SP-49 (cell line): ENCODE measurements around the genes MRGPRX3, SAA1, TSG101 and MRGPRX1.

GRCh38 chr11:17497957-17498556 is 21.4 kb upstream of the ABCC8 start:
- PRO-cap: no peak

GRCh38 chr11:17719753-17720618 is 615 bp downstream of the MYOD1 start:
- PRO-cap: no peak

GRCh38 chr11:17939356-17940208 is 73.3 kb downstream of the SERGEF start:
- PRO-cap: no peak

GRCh38 chr11:18132376-18132812 is at the start of gene MRGPRX3:
Gene MRGPRX3, plus strand, starts transcription at chr11:18132571.
- PRO-cap: no peak

DNA sequence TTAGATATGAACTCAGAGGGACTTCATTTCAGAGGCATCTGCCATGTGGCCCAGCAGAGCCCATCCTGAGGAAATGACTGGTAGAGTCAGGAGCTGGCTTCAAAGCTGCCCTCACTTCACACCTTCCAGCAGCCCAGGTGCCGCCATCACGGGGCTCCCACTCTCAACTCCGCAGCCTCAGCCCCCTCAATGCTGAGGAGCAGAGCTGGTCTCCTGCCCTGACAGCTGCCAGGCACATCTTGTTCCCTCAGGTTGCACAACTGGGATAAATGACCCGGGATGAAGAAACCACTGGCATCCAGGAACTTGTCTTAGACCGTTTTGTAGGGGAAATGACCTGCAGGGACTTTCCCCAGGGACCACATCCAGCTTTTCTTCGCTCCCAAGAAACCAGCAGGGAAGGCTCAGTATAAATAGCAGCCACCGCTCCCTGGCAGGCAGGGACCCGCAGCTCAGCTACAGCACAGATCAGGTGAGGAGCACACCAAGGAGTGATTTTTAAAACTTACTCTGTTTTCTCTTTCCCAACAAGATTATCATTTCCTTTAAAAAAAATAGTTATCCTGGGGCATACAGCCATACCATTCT is at the start of gene SAA1:
SAA1 (plus strand) TSS at position 440 of the 588 bp plus-strand sequence.
- PRO-cap: no peak

DNA sequence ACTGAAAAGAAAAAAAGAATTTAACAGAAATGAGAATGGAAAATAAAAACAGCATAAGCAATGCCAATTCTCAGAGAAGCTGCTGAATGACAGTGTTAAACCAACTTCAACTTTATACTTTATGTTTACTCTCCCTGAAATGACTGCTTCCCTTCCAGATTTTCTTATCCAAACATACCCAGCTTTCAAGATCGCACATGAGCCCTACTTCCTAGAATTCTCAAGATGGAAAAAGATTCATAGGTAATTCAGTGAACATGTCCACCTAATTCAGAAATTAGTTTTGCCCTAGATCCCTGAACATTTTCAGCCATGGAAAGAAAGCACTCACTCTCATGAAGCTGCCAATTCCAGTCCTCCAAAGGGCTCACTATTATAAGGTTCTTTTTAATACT is 1.8 kb downstream of the HPS5 start:
- PRO-cap: no peak

DNA sequence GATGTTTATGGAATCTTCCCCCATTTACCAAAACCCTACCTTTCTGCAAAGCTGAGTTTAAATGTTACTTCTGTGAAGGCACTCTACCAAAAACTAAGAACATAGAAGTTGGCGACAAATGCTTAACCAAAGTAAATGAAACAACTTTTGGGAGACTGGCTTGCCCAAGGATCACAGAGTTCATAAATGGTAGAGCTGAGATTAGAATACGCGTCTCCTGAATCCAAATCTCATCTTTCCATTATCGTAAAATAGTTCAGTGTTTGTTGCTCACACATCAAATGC is 657 bp downstream of the HPS5 start:
- PRO-cap: no peak

DNA sequence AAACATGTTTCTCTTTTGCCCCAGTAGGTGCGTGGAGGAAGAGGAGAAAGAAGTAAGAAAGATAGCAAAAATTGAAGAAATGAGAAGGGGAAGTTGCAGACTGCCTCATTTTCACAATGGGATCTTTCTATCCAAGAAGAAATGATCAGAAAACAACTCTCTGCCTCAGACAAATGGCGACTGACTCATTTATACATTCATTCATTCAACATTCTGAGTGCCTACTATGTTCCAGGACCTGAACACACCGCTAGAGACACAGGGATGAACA is 379 bp downstream of the HPS5 start:
- PRO-cap: no peak

GRCh38 chr11:18394720-18395035 is 315 bp downstream of the LDHA start:
- PRO-cap: no peak

DNA sequence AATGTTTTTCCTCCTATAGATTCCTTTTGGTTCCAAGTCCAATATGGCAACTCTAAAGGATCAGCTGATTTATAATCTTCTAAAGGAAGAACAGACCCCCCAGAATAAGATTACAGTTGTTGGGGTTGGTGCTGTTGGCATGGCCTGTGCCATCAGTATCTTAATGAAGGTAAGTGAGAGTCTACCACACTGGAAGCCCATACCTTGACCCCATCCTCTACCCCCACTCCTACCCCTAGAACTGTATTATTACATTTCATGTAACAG is 2.4 kb downstream of the LDHA start:
- PRO-cap: no peak

GRCh38 chr11:18398871-18399323 is 4.5 kb downstream of the LDHA start:
- PRO-cap: no peak

GRCh38 chr11:18526431-18527424 is at the start of gene TSG101:
Gene TSG101, minus strand, starts transcription at chr11:18526942.
- PRO-cap: bidirectional peak, plus-strand start at chr11:18526991, minus-strand start at chr11:18526920

DNA sequence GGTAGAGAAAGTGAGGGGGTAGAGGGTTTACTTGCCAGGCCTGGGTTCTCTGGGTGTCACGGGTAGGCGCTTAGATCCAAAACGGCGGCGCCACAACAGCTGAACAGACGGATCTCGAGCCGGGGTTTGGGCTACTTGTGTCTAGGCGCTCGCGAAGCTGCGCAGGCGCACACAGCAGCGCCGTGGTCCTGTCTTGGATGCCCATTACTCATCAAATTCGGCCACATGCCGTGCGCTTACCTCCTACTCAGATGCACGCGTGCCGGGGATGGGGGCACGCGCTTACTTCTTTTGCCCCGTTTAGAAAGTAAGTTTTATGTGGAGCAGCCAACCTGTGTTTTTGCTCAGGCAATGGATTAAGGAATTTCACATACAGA is 501 bp upstream of the SPTY2D1 start:
- PRO-cap: no peak

DNA sequence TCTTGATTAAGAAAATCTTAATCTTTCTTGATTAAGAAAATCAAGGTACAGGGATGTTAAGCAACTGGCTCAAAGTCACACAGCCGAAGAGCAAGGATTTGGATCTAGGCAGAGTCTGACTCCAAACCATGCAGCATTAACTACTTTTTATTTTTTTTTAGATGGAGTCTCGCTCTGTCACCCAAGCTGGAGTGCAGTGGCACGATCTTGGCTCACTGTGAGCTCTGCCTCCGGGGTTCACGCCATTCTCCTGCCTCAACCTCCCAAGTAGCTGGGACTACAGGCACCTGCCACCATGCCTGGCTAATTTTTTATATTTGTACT is 20.5 kb upstream of the SPTY2D1 start:
- PRO-cap: no peak

- PRO-cap: no peak
Observed at GRCh38 chr11:18939204-18939582, at the start of gene MRGPRX1. Gene MRGPRX1, minus strand, starts transcription at chr11:18939414.

DNA sequence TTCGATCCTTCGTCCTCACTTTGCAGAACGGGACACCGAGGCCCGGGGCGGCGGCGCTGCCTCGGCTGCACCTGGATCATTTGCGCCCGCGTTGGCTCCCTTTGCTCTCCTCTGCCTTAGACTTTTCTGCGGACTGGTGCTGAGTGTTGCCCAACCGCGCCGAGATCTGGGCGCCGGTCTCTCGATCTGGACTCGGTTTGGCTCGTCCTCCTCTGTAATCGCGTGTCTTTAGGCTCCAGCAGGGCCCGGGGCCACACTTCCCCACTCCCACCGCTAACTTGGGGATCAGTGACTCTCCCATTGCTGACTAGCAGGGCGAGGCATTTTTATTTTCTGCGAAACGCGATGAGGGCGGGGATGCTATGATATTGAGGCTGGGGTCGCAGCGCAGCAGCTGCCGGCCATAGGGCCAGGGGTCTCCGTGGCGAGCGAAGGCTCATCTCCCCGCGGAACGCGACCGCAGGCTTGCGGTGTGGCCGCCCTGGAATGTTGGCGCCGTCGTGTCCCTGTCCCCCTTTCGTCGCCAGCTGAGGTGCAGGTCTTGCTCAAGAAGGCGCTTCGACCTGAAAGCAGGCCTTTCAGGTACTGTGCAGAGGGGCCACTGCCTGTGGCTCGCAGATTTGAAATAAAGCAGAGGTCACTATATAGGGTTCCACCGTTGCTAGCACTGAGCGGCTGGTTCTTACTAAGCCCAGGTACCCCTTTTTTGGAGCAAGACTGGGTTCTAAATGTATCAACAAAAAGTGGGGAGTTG is 1.8 kb upstream of the E2F8 start:
- PRO-cap: no peak

- PRO-cap: no peak
Observed at GRCh38 chr11:19440874-19441498, 200.2 kb upstream of the E2F8 start.

- PRO-cap: no peak
Observed at GRCh38 chr11:19534146-19534870, 178.3 kb upstream of the NAV2 start.

- PRO-cap: no peak
Observed at GRCh38 chr11:19577303-19578566, 134.9 kb upstream of the NAV2 start.

GRCh38 chr11:19659987-19660634 is 52.5 kb upstream of the NAV2 start:
- PRO-cap: no peak